ENCODE results near the genes AP5Z1 and RBAK.

- PRO-cap: no peak
Measured at GRCh38 chr7:3722491-3723153, 421.6 kb downstream of the SDK1 start.

GRCh38 chr7:3862161-3862459, 561.1 kb downstream of the SDK1 start:
- PRO-cap: bidirectional peak, plus-strand start at chr7:3862255, minus-strand start at chr7:3862001

DNA sequence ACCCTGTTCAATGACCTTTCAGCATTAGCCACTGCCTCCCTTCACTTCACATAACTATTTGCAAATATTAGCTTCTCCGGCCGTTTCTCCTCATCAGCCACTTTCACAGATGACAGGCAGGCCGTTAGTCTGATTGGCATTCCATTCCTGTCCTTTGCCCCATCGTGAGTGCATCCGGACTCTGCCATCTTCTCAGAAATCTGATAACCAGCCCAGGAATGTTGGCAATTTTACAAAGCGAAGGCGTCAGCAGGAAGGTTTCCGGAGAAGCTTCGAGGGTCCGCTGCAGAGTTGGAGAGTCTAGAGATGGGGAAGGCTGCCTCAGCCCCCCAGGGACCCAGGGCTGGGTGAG, 647.8 kb downstream of the SDK1 start:
- PRO-cap: bidirectional peak, plus-strand start at position 288 of the sequence, minus-strand start outside the sequence

DNA sequence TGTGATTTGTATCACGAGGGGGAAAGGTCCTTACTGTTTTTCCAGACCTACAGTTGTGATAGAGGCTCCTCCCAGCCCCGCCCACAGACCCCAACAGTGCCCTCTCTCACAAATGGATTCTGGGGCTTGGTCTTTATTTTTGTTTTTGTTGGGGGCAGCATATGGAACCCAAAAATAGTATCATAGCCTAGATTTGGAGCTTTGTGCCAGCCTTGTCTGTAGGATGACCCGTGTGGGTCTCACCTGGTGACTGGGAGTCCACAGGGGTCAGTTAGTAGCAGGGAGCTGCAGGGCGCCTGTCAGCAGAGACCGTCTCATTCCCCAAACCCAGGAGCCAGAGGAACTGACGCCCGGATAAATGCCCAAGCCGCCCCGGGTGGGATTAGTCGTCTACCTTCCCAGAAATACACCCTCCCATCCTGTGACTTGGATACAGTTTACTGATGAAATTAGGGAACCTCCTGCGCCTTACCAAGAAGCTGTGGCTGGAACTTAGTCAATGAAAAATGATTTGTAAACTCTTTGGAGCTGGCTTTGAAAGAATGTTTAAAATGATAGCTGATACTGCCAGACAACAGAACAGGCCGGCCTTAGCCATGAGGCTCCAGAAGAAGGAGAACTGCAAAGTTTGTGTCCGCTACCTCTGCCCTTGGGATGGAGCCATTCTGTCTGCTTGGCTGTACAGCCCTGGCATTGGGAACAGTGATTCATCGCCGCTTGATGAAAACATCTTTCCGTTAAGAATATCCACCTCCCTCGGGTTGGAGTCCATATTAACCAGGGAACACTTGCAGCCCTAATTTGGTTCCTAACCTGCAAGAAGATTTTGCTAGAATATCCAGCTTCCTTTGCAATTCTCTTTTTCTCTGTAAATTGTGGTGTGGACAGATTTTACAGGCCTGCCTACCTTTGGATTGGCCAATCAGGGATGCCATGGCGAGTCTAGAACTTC, 12.7 kb downstream of the FOXK1 start:
- PRO-cap: no peak

GRCh38 chr7:4706444-4707007, 24.4 kb downstream of the FOXK1 start:
- PRO-cap: bidirectional peak, plus-strand start at chr7:4707204, minus-strand start at chr7:4706919

GRCh38 chr7:4712633-4713127, 30.6 kb downstream of the FOXK1 start:
- PRO-cap: no peak

DNA sequence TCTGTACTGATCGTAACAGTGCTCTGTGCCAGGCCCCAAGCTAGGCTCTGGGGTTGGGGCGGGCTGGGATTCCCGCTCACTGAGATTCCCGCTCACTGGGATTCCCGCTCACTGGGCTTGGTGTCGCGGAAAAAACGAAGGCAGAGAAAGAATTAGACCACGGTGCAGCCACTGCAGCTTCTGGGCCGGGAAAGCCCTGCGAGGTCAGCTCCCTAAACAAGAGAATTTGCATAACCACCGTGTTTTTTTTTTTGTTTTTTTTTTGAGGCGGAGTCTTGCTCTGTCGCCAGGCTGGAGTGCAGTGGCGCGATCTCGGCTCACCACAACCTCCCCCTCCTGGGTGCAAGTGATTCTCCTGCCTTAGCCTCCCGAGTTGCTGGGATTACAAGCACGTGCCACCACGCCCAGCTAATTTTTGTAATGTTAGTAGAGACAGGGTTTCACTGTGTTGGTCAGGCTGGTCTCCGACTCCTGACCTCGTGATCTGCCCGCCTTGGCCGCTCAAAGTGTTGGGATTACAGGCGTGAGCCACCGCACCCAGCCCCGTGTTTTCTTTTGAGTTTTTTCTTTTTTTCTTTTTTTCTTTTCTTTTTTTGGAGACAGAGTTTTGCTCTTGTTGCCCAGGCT, 31.3 kb downstream of the FOXK1 start:
- PRO-cap: no peak

DNA sequence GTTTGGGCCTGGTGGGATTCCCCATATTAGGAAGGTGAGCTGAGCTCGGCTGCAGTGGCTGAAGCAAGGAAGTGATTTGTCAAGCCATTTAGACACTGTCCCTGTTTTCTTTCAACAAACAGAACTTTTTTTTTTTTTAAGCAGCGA, 43.7 kb downstream of the FOXK1 start:
- PRO-cap: no peak

DNA sequence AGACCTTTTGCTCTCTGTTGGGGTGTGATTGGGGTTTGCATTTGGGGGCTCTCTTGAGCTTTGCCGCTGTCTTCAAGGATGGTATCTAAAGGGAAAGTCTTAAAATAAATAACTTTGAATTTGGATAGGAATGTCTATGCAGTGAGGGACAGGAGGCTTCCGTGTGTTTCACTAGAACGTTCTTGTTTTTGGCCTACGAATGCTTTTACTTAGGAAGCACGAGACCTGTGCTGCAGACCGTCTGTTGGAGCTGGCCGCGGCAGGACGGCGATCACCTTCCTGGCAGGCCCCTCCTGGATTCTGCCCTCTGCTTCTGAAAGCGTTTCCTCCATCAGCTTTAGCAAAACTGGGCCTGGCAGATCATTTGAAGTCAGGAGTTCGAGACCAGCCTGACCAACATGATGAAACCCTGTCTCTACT, 44.0 kb downstream of the FOXK1 start:
- PRO-cap: unidirectional peak, plus-strand start at position 235 of the sequence

- PRO-cap: no peak
Measured at GRCh38 chr7:4742119-4742523, 33.3 kb upstream of the AP5Z1 start.

GRCh38 chr7:4774808-4775773, at the start of gene AP5Z1:
Gene AP5Z1 (plus strand): TSS chr7:4775623.
- PRO-cap: bidirectional peak, plus-strand start at chr7:4775138, minus-strand start at chr7:4774964; bidirectional peak, plus-strand start at chr7:4775623, minus-strand start at chr7:4775515

- PRO-cap: bidirectional peak, plus-strand start at chr7:4809135, minus-strand start at chr7:4809159; unidirectional peak, minus-strand start at chr7:4809333; bidirectional peak, plus-strand start at chr7:4809359, minus-strand start at chr7:4809333; unidirectional peak, minus-strand start at chr7:4809399; unidirectional peak, minus-strand start at chr7:4809427
Measured at GRCh38 chr7:4808489-4809888, 33.6 kb downstream of the AP5Z1 start.

DNA sequence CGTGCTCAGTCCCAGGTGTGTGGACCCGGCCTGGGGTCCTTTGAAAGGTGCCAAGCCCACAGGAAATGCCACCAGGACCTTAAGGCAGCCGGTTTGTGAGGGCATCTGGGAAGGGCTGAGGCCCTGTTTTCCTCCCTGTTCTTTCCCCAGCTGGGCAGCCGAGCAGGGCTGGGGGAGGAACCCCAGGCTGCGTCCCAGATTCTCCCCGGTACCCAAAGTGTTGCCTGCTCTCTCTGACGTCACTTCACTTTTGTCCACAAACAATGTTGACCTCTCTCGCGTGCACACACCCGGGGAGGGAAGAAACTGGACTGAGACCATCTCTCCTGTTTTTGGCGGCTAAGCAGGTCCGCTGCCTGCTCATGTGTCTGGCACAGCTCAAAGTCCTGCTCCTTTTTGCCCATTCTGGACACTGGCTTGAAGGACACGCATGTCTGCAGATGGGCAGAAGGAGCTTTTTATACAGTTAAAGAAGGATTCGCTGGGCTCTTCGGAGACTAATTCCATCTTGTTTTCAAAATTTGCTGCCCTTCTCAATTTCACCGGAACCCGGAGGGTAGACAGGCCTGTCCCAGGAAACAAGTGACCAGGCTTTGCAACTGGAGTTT, 37.4 kb downstream of the PAPOLB start:
- PRO-cap: no peak

- PRO-cap: bidirectional peak, plus-strand start at chr7:5045924, minus-strand start at chr7:5045798
Measured at GRCh38 chr7:5045484-5046069, at the start of gene RBAK. Gene RBAK (plus strand): TSS chr7:5045860.

DNA sequence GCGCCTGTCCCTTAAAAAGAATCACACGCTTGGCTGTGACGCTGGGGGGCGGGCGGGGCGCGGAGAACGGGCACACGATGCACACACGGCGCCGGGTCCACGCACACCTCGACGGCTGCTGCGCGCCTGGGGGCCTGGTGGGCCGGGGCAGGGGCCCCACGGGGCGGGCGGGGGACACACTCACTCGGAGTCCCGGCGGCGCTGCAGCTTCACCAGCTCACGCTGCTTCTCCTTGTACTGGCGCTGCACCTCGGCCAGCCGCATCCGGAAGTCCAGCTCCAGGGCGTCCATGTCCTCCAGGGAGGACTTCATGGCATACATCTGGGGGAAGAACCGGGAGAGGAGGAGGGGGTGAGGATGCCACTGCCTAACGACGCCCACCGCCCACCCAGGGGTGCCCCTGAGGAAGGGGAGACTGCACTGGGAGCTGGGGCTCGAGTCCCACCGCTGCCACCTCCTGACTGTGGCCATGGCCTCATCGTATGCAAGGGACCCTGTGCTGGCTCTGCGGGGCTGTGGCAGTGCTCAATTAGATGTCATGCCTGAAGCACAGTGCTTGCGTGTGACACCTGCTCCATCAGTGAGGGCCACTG, 61.8 kb downstream of the TNRC18 start:
- PRO-cap: no peak

GRCh38 chr7:5370268-5371255, 53.1 kb downstream of the TNRC18 start:
- PRO-cap: unidirectional peak, minus-strand start at chr7:5370594

DNA sequence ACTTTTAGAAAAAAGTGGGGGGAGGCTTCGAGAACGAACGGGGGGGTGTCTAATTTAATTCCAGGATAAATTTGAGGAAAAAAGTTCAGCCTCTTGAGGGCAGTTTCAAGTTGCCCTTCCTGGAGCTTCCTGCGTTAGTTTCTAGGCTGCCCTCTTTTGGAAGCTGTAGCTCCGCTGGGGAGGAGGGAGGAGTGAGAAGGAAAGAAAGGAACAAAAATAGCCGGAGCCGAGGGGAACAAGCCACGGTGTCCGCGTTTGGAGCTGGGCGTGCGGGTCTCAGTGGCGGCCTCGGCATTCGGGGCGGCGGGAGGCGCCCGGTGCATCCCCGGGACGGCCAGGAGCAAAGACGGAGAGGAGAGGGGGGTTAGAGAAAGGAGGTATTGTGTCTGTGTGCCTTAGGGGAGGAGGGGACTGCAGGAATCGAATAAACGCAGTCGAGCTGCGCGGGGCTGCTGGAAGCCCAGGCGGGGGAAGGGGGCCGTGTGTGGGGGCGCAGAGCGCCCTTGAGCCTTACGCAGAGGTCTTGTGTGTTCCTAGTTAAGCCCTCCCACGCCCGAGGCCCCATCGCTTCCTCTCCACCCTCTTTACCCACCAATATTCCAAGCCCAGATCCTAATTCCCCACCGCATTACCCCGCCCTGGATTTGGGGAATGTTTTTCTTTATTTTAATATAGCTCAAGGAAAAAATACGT, 2.0 kb upstream of the TNRC18 start:
- PRO-cap: bidirectional peak, plus-strand start at position 243 of the sequence, minus-strand start outside the sequence; bidirectional peak, plus-strand start at position 433 of the sequence, minus-strand start at position 413 of the sequence

DNA sequence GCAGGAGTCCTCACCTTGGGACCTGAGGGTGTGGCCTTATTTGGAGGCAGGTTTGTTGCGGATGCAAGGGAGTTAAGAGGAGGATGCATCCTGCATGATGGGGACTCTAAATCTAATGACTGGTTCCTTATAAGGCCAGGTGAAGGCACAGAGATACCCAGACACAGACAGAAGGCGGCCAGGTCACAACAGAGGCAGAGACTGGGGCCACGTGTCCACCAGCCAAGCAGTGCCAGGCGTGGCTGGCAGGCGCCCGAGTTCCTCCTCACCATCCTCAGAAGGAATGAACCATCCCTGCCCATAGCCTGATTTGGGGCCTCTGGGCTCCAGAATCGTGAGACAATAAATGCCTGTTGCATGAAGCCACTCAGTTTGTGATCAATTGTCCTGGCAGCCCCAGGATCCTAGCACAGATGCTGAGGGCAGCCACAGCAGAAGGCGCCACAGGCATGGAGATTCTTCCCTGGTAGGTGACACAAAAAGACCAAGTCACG, 21.0 kb downstream of the FBXL18 start:
- PRO-cap: no peak

GRCh38 chr7:5519467-5519874, 5.9 kb upstream of the FBXL18 start:
- PRO-cap: no peak

DNA sequence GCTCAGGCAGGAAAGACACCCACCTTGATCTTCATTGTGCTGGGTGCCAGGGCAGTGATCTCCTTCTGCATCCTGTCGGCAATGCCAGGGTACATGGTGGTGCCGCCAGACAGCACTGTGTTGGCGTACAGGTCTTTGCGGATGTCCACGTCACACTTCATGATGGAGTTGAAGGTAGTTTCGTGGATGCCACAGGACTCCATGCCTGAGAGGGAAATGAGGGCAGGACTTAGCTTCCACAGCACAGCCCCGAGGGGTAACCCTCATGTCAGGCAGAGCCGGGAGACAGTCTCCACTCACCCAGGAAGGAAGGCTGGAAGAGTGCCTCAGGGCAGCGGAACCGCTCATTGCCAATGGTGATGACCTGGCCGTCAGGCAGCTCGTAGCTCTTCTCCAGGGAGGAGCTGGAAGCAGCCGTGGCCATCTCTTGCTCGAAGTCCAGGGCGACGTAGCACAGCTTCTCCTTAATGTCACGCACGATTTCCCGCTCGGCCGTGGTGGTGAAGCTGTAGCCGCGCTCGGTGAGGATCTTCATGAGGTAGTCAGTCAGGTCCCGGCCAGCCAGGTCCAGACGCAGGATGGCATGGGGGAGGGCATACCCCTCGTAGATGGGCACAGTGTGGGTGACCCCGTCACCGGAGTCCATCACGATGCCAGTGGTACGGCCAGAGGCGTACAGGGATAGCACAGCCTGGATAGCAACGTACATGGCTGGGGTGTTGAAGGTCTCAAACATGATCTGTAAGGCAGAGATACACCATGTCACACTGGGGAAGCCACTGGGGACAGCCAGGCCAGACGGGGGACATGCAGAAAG, 2.2 kb downstream of the ACTB start:
- PRO-cap: no peak